GM19240 (cell line): ENCODE measurements around the genes FAM185A and PMPCB.

GRCh38 chr7:102748623-102749665, at the start of gene FAM185A:
TSS of gene FAM185A (plus strand) at chr7:102748999.
- RRBS, result no CpG with 5 or more reads among the region's 68 CpGs

- RRBS, result no CpG with 5 or more reads among the region's 4 CpGs
Measured at GRCh38 chr7:102872309-102872811, 40.4 kb upstream of the LRRC17 start.

GRCh38 chr7:103141346-103142199, 7.3 kb downstream of the NAPEPLD start:
- RRBS, result 98% methylated on average over 2 of the region's 16 CpGs

DNA sequence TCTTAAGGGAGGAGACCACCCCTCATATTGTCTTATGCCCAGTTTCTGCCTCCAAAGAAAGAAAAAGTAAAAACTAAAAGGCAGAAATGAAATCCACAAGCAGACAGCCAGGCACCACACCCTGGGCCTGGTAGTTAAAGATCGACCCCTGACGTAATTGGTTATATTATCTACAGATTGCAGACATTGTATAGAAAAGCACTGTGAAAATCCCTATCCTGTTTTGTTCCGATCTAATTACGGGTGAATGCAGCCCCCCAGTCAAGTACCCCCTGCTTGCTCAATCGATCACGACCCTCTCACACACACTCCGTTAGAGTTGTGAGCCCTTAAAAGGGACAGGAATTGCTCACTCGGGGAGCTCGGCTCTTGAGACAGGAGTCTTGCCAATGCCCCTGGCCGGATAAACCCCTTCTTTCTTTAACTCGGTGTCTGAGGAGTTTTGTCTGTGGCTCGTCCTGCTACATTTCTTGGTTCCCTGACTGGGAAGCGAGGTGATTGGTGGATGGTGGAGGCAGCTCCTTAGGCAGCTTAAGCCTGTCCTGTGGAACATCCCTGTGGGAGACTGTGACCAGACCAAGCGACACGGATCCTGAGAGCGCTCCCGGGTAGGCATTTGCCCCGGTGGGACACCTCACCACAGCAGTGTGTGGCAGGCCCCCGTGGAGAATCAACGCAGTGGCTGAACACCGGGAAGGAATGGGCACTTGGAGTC, 3.6 kb upstream of the NAPEPLD start:
- RRBS, result no CpG with 5 or more reads among the region's 21 CpGs

DNA sequence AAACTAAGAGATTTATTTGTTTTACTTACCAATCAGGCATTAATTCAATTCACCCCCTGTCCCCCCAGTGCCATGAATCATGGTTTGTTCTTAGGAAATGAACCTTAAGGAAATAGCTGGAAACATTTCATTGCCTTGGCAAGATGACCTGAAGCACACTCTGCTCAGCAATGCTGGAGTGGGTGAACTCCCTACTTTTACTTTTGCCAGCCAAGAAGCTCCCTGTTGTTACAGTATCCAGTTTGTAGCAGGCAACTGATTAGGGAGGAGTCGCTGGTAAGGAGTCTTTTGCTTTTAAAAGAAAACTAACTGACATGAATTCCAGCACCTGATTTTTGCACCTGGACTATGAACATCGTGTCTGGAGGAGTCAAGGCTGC, 13.7 kb upstream of the NAPEPLD start:
- RRBS, result no CpG with 5 or more reads among the region's 2 CpGs

DNA sequence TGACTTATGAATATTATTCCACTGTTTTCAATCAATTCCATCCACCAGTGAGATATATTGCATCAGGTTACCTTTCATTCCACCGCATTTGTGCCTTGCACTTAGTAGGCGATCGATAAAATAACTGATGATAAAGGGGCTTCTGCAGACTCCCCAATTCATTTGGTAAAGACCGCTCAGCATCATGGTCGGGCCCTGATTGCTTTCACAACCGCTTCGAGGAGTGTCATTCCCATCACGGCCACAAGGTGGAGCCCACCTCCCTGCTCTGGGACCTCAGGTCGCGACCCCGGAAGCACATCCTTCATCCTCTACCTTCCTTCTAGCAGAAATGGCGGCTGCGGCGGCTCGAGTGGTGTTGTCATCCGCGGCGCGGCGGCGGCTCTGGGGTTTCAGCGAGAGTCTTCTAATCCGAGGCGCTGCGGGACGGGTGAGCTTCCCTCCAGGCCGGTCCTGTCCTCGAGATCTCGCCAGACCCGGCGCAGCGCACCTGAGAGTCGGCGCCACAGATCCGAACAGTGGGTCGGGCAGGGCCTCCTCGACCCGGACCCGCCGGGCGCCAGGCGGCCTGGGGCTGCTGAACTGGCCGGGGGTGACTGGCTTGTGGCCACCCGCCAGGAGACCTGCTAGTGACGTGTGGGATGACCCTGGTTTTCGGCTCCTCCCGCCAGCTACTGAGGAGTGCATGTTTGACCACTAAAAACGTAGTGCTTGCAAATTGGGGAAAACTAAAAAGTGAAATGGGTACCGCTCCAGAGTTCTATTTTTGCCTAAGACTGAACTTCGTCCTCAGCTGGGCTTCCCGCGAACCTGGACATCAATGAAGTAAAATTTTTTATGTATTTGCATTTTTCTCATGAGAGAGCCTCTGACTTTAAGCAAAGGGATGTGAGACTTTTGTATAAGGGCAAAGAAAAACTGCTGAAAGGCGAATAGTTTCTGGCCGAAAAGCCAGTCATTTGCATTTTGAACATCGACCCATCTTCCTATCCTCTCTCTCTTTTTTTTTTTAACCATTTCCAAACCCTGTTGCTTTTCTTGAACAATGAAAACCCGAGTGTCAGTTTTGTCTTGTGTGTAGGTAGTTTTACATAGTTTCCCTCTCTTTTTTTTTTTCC, at the start of gene PMPCB:
Gene PMPCB (plus strand): TSS at position 307 of the 1,118 bp plus-strand sequence.
- RRBS, result 1% methylated on average over 9 of the region's 56 CpGs

DNA sequence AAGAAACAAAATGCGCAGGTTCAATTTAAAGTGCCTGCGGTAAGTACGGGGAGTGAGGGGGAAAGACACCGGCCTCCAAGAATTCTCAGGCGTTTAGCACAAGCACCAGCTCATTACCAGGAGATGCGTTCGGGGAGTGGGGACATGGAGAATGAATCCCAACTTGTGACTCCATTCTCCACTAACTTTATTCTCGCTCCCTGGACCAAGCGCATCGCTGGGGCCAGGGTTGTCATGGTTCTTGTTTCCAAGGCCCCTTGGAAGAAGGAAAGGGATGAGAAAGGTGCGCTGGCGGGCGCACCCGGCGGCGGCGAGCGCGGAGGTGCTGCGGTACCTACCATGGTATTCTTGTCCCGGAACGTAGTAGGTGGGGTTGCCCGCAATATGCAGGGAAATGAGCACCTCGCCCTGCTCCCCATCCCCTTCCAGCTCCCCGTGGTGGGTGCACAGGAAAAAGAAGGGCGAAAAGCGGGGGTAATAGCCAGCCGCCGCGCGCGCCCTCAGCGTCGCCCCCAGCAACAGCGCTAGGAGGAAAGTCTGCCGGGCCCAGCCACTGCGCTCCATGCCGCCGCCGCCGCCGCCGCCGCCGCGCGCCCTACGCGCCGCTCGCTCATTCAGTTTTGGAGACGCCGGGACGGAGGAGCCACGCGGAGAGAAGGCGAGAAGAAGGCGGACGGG, 526 bp downstream of the RELN start:
- RRBS, result 17% methylated on average over 23 of the region's 59 CpGs

DNA sequence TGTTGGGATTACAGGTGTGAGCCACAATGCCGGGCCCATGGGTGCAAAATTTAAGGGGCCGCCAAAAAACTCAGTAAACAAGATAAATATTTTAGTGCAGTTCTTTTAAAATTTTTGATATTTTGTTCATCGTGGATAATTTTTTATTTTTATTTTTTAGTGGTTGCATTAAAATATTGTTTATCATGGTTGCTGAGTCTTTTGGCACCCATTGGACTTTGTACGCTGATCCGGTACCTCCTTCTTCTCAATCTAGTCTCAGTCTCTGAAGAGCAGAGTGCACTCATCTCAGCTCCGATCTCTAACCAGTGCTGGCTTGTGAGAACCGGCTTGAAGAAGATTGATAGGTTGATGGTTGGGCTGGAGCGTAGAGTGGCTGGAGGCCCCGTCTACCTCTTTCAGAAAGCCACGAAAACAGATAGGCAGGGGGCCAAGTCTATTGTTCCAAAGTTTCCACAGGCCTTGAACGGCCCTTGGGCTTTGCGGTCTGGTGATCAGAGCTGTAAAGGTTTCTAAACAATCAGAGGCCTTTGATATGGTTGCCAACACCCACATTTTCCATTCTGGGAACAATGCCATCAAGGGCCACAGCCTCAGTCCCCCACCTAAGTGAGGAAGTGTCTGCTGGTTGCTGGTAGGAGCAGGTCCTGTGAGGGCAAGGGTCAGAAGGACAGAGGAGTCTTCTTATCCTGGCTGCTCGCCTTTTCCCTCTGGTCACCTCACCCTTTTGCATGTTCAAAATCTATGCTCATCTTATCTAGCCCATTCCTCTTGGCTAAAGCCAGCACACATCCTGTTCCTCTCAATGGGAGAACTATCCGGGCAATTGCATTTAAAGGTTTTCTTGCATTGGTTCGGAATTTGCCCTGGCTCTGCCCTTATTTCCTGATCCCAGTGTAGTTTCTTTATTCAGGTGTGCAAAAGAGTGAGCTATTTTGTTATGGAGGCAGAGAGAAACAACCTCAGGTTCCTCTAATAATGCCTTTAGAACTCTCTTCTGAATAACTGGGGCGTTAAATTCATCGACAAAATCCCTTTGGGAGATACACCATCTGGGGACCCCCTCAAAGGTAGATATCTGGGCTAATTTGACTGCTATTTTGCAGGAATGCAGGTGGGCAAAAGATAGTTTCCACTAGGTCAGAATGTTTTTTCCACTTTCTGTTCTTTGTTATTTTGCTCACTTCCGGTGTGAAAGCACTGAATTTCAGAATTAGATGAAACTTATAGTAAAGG, 70.3 kb upstream of the KMT2E start:
- RRBS, result 20% methylated on average over 3 of the region's 18 CpGs

DNA sequence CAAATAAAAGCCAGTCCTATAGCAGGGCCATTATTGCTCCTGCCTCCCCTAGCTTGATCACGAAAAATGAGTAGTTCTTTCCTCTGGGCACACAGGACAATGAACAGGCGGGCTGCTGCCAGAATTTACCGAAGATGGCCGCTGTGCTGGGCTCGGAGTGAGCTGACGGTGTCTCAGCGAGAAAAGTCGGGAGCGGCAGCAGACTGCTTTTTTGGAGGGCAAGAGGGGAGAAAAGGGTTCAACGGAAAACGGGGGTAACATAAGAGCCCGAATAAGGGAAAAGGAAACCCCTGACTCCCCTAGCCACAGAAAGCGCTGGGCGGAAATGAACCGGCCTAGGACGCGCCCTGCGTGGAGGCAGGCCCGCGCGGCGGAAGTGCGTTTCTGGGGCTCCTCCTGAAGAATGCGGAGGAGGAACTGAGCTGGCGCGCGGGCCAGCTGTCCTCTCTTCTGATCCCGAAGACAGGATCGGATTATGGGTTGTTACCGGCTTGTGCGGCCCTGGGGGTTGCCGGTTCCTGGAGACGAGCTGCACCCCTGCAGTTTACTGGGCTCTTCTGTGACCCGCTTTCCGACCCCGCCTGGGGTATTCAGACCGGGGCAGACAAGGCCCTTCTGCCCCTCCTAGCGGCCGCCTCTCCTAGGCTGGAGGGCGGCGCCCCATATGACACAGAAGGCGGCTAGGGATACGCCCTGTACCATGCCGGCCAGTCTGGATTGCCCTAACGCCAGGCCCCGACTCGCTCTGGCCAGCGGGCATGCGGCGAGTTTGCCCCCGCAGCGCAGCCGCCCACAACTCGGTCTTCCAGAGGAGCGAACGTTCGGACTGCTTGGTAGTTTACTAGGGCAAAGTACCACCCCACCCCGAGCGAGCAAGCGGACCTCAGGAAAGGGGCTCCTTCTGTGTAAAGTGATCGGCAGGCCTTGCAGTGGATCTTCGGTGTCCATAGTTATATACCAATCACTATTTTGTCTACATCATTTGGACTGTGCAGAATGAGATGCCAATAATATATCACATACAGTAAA, 30.1 kb upstream of the KMT2E start:
- RRBS, result 3% methylated on average over 9 of the region's 62 CpGs

GRCh38 chr7:104999046-104999271, 15.0 kb upstream of the KMT2E start:
- RRBS, result no CpG with 5 or more reads among the region's 3 CpGs

GRCh38 chr7:105030882-105031500, 17.0 kb downstream of the KMT2E start:
- RRBS, result no CpG with 5 or more reads among the region's 10 CpGs

- RRBS, result no CpG with 5 or more reads among the region's 2 CpGs
Measured at GRCh38 chr7:105261761-105262114, 127.0 kb downstream of the SRPK2 start.

- RRBS, result no CpG with 5 or more reads among the region's 8 CpGs
Measured at GRCh38 chr7:105319666-105320226, 69.0 kb downstream of the SRPK2 start.

- RRBS, result no CpG with 5 or more reads among the region's 2 CpGs
Measured at GRCh38 chr7:105662133-105662349, 80.7 kb upstream of the EFCAB10 start.

- RRBS, result no CpG with 5 or more reads among the region's 17 CpGs
Measured at GRCh38 chr7:105677621-105678753, 96.7 kb upstream of the EFCAB10 start.

GRCh38 chr7:105680511-105681122, 99.3 kb upstream of the EFCAB10 start:
- RRBS, result no CpG with 5 or more reads among the region's 7 CpGs

DNA sequence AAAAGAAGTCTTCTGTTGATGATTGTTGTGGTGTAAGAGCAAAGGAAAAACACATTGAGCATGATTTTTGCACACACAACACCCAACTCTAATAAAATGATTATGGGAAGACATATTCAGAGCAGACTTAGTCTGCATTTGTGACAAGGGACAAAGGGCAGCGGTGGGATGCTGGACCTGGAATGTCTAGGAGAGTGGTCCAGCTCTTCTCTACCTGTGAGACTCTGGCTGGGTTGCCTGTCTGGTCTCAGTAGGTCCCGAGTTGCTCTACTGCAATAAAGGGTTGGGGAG, 128.3 kb downstream of the ATXN7L1 start:
- RRBS, result no CpG with 5 or more reads among the region's 2 CpGs

DNA sequence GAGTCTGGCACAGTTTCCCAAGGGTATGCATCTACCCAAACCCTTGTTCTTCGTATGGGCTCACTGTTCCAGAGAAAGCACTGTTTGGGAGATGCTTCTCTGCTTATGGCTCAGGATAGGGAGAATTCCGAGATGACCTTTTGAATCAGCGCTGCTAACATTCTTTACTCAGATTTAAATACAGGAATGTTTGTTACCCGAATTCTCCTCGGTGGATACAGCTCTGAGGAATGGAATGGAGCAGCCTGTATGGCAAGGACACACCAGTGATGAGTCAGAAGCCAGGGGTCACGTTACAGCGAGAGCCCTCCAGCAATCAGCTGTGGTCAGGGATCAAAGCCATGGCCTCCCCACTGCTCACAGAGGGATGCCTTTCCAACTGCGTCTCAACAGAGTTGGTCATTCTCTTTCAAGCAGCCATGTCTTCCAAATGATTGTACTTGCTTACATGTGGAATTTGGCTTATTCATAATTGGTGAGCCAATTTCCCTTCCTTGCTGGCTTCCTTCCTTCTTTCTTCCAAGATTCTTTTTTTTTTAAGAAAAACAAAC, 100.4 kb downstream of the ATXN7L1 start:
- RRBS, result no CpG with 5 or more reads among the region's 8 CpGs

- RRBS, result no CpG with 5 or more reads among the region's 10 CpGs
Measured at GRCh38 chr7:105891590-105892612, 15.5 kb upstream of the ATXN7L1 start.

- RRBS, result no CpG with 5 or more reads among the region's 7 CpGs
Measured at GRCh38 chr7:105894493-105895378, 18.3 kb upstream of the ATXN7L1 start.